ENCODE data around the genes FGF8 and PITX3.

DNA sequence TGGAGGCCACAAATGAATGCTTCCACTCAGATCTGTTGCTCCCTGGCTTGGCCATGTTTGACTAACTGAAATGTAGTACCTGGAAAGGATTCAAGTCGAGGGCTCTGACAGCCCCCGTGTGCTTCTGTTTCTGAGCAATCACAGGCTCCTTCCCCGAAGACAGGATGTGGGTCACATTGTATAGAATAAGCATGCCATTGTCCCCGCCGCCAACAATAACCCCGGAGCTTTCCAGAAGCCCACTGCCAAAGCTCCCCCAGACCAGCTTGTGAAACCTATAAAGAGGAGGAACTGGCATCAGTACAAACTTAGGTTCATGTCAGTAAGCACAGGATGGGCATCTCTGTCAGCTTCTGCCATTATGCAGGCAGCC lies 10.4 kb downstream of the SEC31B start:
- RRBS = no CpG with 5 or more reads among the region's 6 CpGs

DNA sequence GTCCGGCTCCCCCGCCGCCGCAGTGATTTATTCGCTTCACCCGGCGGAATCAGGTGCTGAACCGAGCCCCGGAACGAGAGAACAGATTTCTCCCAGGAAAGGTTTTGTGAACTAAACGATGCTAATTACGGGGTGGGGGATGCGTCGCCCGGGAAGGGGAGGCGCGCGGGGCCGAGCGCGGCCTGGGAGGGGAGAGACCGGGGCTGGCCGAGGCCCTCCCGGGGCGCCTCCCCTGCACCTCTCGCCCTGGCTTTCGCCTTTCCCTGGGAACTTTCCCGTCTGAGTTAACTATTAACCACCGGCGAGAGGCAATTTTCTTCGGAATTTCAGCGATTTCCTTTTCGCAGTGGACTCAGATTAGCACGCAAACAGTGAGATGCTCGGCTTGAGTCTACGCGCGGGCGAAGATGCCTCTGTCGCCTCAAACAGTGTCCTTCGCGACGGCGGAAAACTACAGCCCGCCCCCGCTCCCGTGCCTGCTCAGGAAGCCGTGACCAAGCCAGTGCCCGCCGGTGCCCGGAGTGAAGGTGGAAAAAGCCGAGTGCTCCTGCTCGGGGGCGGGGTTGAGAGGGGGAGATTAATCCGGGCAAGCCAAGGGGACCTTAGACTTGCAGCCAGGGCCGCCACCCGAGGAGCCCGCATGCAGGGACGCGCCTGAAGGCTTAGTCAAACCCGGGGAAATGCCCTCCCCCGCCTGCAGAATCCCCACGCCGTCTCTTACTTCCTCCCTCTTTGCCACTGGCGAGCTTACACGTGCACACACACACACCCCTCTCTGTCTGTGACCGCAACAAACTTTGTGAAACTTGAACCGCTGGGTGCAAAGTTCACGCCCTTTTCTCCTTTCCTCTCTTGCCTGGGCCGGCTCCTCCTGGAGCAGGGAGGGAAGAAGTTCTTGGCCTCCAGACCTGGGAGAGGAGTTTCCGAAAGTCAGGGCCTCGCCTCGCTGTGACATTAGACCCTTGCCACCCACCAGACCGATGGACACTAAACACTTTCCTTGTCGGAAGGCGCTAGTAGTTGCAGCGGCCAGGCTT lies 14.5 kb upstream of the PAX2 start:
- RRBS = 6% methylated on average over 32 of the region's 77 CpGs

GRCh38 chr10:100827319-100828218 lies 82.2 kb downstream of the PAX2 start:
- RRBS = 2% methylated on average over 38 of the region's 77 CpGs

DNA sequence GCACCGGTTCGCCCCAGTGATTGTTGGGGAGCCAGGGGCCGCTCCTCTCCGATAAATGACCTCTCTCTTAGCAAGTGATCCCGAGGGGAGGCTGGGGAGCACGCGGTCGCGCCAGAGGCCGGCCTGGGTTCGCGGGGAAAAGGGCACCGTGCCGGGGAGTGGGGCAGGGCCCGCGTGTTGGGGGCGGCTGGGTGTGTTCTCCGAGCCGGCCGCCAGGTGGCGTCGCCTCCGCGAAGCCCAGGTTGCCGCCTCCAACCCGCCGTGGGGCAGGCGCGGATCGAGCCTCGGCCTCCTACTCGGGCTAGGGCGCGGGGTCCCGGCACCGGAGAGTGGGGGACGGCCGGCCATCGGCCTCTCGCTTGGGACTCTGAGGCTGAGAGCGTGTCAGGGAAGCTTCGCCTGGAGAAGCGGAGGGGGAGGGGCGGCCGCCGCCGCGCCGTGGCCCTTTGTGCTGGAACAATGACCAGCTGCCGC lies 516 bp upstream of the LZTS2 start:
- RRBS = under 1% methylated on average over 11 of the region's 50 CpGs

DNA sequence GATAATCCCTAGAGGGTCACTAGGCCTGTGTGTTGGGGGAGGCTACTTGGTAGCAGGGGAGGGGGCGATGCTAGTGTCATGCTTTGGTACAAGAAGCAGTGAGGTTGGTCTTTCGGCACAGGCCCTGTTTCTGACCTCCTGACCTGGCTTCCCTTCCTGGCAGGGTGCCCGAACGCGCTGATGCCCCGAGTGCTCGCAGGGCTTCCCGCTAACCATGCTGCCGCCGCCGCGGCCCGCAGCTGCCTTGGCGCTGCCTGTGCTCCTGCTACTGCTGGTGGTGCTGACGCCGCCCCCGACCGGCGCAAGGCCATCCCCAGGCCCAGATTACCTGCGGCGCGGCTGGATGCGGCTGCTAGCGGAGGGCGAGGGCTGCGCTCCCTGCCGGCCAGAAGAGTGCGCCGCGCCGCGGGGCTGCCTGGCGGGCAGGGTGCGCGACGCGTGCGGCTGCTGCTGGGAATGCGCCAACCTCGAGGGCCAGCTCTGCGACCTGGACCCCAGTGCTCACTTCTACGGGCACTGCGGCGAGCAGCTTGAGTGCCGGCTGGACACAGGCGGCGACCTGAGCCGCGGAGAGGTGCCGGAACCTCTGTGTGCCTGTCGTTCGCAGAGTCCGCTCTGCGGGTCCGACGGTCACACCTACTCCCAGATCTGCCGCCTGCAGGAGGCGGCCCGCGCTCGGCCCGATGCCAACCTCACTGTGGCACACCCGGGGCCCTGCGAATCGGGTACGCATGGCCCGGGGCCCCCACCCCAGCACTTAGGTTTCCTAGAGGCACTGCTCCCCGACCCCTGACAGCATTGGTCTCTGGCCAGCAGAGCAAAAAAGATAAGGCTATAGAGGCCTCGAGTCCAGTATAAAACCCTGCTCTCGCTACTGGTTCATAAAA lies 833 bp downstream of the KAZALD1 start:
- RRBS = 4% methylated on average over 13 of the region's 70 CpGs

DNA sequence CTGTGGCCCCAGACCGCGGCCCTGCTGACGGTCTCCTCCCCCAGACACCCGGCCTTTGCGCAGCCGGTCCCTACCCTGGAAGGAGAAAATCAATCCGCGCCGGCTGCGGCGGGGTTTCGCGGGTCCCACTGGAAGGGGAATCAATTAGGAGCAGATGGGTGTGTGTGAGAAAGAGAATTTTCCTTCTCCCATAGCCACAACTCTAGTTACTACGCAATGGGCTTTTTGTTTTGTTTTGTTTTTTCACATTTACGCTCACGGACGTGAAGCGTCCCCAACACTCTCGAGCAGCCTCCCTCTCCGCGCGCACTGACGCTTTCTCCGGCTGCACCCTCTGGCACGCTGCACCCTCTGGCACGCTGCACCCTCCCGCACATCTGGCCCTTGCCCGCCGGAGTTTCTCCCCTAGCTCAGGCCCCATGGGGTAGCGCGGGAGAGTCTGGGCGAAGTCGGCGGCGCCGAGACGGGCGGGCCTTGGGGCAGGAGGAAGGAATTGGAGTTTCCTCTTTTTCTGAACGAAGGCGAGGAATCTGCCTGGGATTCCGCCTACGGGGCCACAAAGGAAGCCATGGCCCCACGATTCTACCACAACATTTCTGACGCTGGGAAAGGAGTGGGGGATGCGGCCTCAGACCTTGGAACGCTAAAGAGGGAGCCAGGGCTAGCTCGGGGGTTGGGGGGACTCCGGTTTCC lies 3.9 kb downstream of the TLX1 start:
- RRBS = 4% methylated on average over 9 of the region's 48 CpGs

GRCh38 chr10:101146933-101147278 lies 15.8 kb downstream of the TLX1 start:
- RRBS = no CpG with 5 or more reads among the region's 9 CpGs

GRCh38 chr10:101525718-101526182 lies 62.3 kb downstream of the POLL start:
- RRBS = no CpG with 5 or more reads among the region's 4 CpGs

DNA sequence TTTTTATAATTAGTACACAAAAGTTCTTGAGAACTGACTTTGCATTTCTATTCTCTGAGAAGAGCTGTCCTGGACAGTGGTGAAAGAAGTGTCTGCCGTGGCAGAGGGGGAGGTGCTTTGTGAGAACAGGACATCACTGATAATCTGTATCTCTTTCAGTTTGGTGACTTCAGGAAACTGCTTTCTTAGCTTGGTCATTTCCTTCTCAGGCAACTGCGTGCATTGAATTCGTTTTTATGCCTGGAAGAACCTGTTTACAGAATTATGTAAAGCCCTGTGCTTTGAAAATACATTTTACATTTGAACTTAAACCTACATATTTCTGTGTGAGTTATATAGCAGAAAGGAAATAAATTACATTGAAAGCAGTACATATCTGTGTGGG lies 52.0 kb downstream of the POLL start:
- RRBS = no CpG with 5 or more reads among the region's 3 CpGs

DNA sequence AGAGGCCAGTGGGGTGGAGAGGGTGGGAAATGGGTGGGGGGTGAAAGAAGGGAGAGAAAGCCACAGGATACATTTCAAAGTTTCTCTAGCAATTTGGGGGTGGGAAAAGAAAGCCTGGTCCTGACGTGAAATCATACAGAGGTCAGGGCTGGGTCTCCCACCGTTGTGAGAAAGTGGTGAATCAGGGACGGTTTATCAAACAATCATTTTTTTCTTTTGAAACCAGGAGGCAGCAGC lies 43.7 kb downstream of the FBXW4 start:
- RRBS = no CpG with 5 or more reads among the region's 3 CpGs

- RRBS = 3% methylated on average over 51 of the region's 105 CpGs
Observed at GRCh38 chr10:101775587-101776334, at the start of gene FGF8. Gene FGF8 (minus strand): TSS chr10:101776114.

- RRBS = no CpG with 5 or more reads among the region's 3 CpGs
Observed at GRCh38 chr10:102121549-102121804, 1.3 kb upstream of the LDB1 start.

DNA sequence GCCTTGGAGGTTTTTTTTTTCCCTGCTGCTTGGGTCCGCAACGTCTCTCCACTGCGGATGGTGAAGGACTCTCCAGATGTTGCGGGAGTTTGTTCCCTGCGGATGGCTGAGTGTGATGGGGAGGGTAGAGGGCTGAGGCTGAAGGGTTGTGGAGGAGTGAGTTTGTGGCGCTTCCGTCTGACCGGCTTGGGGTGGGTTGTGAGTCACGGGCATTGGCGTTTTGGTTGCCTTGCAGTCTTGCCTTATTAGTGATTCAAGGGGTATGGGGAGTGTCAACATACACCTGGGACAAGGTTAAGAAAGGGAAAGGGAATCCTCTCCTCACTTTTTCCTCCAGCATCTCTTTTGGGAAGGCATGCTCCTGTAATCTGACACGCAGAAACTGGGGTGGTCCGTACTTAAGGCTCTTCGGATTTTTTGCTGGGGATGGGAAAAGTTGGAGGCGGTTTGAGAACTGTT lies 1.1 kb downstream of the PPRC1 start:
- RRBS = no CpG with 5 or more reads among the region's 14 CpGs

GRCh38 chr10:102161303-102161987 lies 9.3 kb downstream of the NOLC1 start:
- RRBS = no CpG with 5 or more reads among the region's 8 CpGs

- RRBS = 2% methylated on average over 28 of the region's 72 CpGs
Observed at GRCh38 chr10:102241291-102242285, at the start of gene PITX3. Gene PITX3 (minus strand): TSS chr10:102241512.

GRCh38 chr10:102393919-102394623 lies 1.4 kb upstream of the NFKB2 start:
- RRBS = under 1% methylated on average over 42 of the region's 66 CpGs

- RRBS = 91% methylated on average over 3 of the region's 16 CpGs
Observed at GRCh38 chr10:102398377-102399024, 3.0 kb downstream of the NFKB2 start.

GRCh38 chr10:102479790-102480468 lies 18.7 kb downstream of the MFSD13A start:
- RRBS = no CpG with 5 or more reads among the region's 5 CpGs

- RRBS = no CpG with 5 or more reads among the region's 8 CpGs
Observed at GRCh38 chr10:102604300-102604766, 39.9 kb upstream of the TRIM8 start.